Ovary (tissue), 7 donors: ENCODE measurements around the genes TNFRSF19 and CENPJ.

- PRO-cap, 7 experiments: peak in 5 of 7 experiments; most common plus-strand start chr13:23547052 (in 4); most common minus-strand start chr13:23547479 (in 5)
- RAMPAGE, long total RNA, 2 experiments: no peak in any of the 2 experiments
Observed at GRCh38 chr13:23546860-23547763, 23.1 kb upstream of the TNFRSF19 start.

DNA sequence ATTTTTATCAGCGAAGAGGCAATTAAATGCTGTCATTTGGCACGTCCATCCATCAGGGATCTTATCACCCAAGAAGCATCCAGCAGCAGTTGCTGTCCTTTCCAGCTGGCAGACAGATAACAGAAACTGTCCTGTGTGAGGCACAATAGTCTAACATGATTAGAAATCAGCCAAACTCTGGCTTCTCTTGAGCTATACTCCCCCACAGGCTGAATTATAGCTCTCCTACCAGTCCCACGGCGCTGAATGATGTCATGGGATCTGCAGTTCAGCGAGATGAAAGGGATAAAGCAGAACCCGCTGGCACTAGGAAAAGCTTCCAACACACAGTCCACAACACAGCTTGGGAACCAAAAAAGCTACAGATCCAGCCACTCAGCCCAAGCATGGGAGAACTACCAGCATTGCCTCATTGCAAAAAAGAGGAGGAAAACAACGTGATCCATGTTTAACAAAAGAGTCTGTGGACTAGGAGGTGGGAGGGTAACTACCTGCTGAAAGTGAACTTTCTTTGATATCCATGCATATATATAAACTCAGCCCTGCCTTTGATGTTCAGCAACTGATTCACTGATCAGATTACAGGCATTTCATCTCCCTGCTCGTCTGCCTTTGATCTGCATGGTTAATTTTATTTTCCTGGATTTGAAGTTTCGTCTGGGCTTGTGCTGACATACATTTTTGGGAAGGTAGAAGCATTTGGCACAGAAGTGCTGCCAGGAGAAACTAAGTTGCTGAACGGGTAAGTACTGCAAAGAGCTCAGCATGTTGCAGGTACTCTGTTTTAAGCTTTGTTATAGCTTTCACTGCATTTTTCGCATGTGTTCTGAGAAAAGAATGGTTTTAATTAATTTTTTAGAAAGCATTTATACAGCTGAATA is at the start of gene TNFRSF19:
Gene TNFRSF19 (plus strand): TSS at position 306 of the 881 bp plus-strand sequence.
- PRO-cap, 7 experiments: peak in 1 of 7 experiments; most common plus-strand start position 336 of the sequence (in 1); most common minus-strand start position 248 of the sequence (in 1)
- RAMPAGE, long total RNA, 2 experiments: no peak in any of the 2 experiments

- PRO-cap, 7 experiments: peak in 5 of 7 experiments; most common plus-strand start chr13:23608970 (in 4); most common minus-strand start chr13:23608902 (in 3)
- RAMPAGE, long total RNA, 2 experiments: no peak in any of the 2 experiments
Observed at GRCh38 chr13:23608681-23609199, 38.5 kb downstream of the TNFRSF19 start.

GRCh38 chr13:23626589-23627175 is 56.5 kb downstream of the TNFRSF19 start:
- PRO-cap, 7 experiments: no peak in any of the 7 experiments
- RAMPAGE, long total RNA, 2 experiments: no peak in any of the 2 experiments

DNA sequence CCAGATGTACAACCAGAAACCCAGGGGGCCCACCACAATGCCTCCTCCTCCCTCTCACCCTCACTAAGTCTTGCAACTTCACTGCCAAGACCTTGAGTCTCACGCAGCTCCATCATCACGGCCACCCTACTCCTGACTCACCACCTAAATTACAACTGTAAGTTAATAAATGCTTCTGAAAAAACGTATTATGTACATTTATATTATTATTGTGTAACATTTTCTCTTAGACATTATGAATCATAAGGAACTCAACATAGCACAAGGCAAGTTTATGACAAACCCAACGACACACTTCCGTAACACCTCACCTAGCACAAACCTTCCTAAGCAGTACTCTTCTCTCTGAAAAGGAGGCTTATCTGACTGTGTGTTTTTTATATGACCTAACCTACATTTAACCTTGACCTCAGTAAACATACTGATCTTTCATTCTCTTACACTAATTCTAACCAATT is 20.6 kb downstream of the MIPEP start:
- PRO-cap, 7 experiments: no peak in any of the 7 experiments
- RAMPAGE, long total RNA, 2 experiments: no peak in any of the 2 experiments

- PRO-cap, 7 experiments: peak in 5 of 7 experiments; most common plus-strand start chr13:23980412 (in 5); most common minus-strand start chr13:23980298 (in 2)
- RAMPAGE, long total RNA, 2 experiments: no peak in any of the 2 experiments
Observed at GRCh38 chr13:23980047-23980765, 91.0 kb upstream of the MIPEP start.

DNA sequence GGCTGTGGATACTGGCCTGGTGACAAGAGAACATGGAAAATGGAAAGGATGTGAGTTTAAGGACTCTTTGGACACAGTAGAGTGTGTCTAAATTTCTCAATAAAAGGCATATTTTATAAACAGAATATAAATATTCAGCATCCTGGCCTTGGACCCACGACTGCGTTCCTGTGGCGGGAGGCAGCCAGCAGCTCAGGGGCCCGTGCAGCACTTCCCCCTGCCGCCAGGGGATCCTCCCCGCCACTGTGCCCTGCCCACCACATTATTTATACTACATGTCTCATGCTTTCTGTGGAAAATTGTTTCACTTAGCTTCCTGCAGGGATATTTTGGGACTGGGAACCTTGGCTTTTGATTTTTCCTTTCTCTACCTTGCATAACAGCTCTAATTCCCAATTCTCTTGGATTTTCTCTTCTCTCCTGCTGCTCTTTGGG is 107.9 kb upstream of the SPATA13 start:
- PRO-cap, 7 experiments: peak in 3 of 7 experiments; most common plus-strand start position 354 of the sequence (in 2); most common minus-strand start position 235 of the sequence (in 2)
- RAMPAGE, long total RNA, 2 experiments: no peak in any of the 2 experiments

DNA sequence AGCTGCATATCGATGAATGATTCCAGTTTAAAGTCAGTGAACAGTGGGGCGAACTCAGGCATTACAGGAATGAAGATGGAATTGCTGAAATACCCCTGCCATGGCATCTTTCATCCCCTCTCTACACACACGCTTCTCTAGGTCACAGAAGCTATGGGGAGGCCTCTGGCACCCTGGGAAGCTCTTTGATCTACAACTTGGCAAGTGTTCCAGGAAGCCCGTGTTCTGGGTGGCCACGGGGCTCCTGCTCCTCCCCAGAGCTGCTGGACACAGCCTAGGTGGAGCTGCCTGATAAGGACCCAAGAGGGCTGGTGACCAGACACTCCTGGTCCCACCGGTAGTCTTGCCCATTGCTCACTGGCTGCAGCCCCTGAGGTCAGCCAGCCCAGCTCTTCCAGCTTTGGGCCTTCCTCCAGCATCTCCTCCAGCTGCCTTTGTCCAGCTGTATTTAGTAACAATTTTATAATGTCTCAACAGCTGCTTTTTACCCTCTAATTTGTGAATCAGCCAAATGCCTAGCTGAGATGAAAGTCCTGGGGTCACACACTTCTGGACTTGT is 72.9 kb upstream of the SPATA13 start:
- PRO-cap, 7 experiments: no peak in any of the 7 experiments
- RAMPAGE, long total RNA, 2 experiments: no peak in any of the 2 experiments

DNA sequence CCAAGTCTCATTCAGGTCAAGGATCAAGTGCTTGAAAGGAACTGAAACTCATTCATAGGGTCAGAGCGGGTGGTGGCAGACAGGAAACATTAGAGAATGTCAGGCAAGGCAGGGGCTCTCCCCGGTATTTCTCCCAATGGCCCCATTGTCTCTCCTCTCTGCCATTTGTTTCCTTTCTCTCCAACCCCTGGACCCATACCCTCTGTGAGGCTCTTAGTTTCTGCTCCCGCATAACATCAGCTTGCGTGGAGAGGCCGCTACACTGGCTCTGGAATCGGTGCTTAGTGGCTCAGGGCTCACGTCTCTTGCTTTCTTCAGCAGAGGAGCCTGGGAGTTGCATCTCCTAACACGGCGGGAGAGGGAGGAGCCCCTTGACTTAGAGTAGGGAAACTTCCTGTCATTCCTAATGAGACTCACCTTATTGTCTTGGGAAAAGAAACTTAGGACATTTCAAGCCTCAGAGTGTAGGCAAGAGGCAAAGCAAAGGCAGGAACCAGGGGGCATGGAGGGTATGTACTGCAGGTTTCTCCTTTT is 35.5 kb upstream of the SPATA13 start:
- PRO-cap, 7 experiments: no peak in any of the 7 experiments
- RAMPAGE, long total RNA, 2 experiments: no peak in any of the 2 experiments

GRCh38 chr13:24159744-24160421 is 637 bp upstream of the SPATA13 start:
- PRO-cap, 7 experiments: no peak in any of the 7 experiments
- RAMPAGE, long total RNA, 2 experiments: no peak in any of the 2 experiments

- PRO-cap, 7 experiments: no peak in any of the 7 experiments
- RAMPAGE, long total RNA, 2 experiments: no peak in any of the 2 experiments
Observed at GRCh38 chr13:24168866-24169807, 8.6 kb downstream of the SPATA13 start.

DNA sequence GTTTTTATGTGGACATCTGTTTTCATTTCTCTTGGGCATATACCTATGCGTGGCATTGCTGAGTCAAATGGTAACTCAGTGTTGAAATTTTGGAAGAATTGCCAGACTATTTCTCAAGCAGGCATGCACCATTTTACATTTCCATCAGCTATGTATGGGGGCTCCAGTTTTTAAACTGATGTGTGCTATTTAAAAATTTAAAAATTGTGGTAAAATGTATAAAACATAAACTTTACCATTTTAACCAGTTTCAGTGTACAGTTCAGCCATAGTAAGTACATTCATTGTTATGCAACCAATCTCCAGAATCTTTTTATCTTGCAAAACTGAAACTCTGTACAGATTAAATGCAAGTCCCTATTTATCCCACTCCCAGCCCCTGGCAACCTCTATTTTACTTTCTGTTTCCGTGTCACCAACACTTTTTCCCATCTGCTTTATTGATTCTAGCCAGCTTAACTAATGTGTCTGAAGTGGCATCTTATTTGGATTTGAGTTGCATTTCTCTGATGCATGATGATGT is 18.8 kb downstream of the SPATA13 start:
- PRO-cap, 7 experiments: no peak in any of the 7 experiments
- RAMPAGE, long total RNA, 2 experiments: no peak in any of the 2 experiments

DNA sequence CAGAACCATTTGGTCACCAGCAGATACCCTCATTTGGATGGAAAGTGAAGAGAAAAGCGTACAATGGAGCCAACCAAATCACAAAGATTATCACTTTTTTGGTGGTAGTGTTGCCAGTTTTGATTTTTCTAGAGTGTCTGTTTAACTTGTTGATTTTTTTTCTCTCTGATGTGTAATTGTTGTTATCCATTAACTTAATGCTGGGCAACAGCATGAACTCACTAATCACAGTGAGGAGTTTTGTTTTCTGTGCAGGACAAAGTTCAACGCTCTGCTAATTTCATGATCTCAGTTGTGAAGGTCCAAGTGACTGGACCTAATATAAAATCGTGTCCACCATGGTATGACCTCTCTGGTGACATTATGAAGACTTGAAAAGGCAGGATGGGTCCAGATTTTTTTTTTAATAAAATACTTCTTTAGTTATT is 23.9 kb downstream of the SPATA13 start:
- PRO-cap, 7 experiments: no peak in any of the 7 experiments
- RAMPAGE, long total RNA, 2 experiments: no peak in any of the 2 experiments

GRCh38 chr13:24194328-24194924 is 33.9 kb downstream of the SPATA13 start:
- PRO-cap, 7 experiments: no peak in any of the 7 experiments
- RAMPAGE, long total RNA, 2 experiments: no peak in any of the 2 experiments

DNA sequence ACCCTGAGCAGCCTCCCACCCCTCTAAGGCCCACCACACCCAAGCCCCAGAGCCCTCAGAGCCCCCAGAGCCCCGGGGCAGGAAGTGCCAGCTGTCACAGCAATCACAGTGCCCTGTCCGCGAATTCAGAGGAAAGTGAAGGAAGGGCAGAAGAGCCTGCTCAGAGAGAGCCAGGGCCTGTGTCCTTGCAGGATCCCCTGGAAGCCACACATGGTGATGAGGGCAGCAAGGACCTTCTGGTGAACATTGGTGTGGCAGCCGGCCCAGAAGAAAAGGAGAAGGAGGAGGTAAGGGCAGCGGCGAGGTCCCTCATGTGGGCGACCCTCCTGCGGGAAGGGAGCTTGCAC is 63.7 kb downstream of the SPATA13 start:
- PRO-cap, 7 experiments: no peak in any of the 7 experiments
- RAMPAGE, long total RNA, 2 experiments: no peak in any of the 2 experiments

- PRO-cap, 7 experiments: peak in 4 of 7 experiments; most common plus-strand start chr13:24267506 (in 2); most common minus-strand start chr13:24267474 (in 4)
- RAMPAGE, long total RNA, 2 experiments: no peak in any of the 2 experiments
Observed at GRCh38 chr13:24267302-24267803, 42.0 kb upstream of the C1QTNF9 start.

GRCh38 chr13:24333067-24333363 is 23.6 kb downstream of the C1QTNF9 start:
- PRO-cap, 7 experiments: no peak in any of the 7 experiments
- RAMPAGE, long total RNA, 2 experiments: no peak in any of the 2 experiments

DNA sequence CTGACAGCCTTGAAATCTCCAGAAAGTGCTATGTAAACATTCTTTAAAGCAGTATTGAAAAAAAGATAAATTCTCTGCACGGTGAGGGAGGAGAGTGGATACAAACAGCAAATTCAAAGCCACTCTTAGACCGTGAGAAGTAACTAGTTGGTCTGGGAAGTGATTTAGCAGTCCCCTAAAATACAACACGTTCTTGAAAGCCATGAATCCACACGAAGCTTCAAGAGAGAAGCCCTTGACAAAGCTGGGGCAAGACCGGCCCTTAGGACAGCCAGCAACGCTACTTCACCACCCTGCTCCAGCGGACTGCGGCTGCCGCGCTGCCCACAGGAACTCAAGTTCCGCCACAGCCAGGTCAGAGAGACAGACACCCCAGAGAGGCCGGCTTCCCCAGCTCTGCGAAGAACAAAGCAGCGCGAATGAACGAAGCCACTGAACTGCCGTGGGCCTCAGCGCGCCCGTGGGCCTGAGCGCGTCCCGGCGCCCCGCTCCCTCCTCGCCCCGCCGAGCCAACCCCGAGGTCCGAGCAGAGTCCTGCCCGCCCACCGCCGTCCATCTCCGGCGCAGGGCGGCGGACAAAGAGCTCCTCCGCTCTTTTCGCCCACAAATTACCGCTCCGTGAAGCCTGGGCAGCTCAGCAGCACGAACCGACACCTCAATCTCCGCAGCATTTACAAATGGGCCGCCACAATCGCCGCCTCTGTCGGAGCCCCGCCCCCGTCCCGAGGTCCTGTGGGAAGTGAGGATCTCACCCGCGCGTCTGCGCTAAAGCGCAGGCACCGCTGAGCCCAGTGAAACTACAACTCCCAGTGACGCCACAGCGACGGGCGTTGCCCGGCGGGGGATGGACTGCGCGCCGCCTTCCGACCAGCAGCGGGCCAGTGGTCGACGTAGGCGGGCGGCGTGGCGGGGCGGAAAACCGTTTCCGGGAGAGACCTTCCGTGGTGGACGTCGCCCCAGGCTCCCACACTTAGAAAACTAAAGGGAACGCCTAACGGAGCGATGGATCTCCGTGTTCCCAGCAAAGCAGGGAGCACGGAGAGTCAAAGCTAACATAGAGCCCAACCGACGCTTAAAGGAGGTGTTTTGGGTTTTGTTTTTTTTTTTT is at the start of gene CENPJ:
Gene CENPJ (minus strand): TSS at position 713 of the 1,108 bp plus-strand sequence.
- PRO-cap, 7 experiments: peak in 7 of 7 experiments; most common plus-strand start position 881 of the sequence (in 5); most common minus-strand start position 702 of the sequence (in 6)
- RAMPAGE, long total RNA, 2 experiments: start-site peak on the minus strand in 2 of 2 experiments, centred at positions 677 to 685 of the sequence, 27 to 60 reads per replicate

- PRO-cap, 7 experiments: no peak in any of the 7 experiments
- RAMPAGE, long total RNA, 2 experiments: no peak in any of the 2 experiments
Observed at GRCh38 chr13:25117198-25117639, 21.3 kb downstream of the PABPC3 start.

DNA sequence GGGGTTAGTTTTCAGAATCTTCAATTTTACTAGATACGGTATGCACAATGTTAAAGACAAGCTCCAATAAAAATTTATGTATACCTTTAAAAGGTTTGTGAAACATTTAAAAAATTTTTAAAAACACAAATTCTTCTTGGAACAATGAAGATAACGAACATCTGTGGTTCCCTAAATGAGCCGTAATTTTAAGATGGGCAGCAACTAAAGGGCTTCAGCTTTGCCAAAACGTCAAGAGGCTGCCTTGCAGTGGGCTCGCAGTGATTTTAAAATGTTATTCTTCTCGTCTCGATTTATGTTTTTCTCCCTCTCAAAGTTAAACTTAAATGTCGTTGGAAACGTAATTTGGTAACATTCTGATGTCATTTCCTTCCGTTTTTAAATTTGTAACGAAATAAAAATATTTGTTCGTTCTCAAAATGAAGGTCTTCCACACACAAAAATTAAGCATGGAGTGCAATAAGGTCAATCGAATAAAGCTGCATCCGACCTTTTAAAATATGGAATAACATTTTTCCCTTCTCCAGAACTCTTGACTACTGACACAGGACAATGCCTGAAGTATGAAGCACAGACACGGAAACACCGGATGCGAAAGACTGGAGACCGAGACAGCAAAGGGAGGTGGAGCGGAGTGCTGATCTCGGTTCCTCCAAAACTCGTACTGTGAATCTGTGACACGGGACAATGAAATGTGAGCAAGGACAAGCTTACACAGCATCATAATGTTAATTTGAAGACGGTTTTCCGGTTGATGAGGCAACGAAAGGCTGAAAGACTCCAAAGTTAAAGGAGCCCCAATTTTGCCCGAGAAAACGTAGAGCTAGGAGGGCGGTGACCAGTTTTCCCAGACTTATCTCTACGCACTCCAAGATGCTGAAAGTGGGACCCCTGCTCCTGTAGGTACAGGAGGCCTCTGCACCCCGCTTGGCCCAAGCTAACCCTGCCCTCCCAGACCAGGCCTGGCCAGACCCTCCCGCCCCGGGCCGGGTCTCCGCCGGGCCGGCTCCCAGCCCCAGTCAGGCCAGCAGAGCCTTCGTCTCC is 846 bp downstream of the MTMR6 start:
- PRO-cap, 7 experiments: peak in 4 of 7 experiments; most common plus-strand start position 571 of the sequence (in 1); most common minus-strand start position 624 of the sequence (in 1)
- RAMPAGE, long total RNA, 2 experiments: no peak in any of the 2 experiments